ENCODE measurements around a stretch of chr5.

DNA sequence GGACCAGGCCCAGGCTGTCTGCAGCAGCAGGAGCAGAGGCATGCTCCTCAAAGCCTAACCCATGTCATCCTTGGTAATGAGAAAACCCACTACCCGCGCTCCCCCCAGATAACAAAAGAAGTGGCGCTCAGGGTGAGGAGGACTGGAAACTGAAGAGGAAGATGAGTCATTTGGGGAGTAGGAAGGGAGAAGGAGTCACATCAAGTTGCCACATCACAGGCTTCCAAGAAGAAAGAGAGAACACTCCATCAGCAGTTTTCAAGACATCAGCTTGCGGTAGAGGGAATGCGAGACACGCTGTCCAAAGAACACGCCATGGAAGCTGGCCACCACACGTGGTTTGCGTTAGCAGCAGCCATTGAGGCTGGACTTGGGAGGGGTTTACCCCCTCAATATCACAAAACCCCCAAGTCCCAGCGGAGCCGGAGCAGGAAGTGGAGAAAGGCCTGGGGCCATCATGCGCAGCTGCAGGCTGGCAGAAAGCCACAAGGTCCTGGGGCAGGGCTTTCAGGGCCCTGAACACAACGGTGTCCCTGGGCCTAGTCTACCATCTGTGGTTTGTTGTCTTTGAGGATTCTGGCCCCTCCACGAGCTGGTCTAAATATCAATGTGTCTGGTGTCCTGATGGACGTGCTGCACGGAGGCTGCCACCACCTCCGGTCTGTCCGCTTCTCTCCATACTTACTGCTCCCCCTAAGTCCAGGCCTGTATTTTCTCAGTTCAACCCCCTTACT is 41.4 kb downstream of the SH3PXD2B start:
- PRO-cap, result bidirectional peak, plus-strand start at position 430 of the sequence, minus-strand start at position 151 of the sequence
- RAMPAGE, long total RNA, 4 experiments, result no peak in any of the 4 experiments

DNA sequence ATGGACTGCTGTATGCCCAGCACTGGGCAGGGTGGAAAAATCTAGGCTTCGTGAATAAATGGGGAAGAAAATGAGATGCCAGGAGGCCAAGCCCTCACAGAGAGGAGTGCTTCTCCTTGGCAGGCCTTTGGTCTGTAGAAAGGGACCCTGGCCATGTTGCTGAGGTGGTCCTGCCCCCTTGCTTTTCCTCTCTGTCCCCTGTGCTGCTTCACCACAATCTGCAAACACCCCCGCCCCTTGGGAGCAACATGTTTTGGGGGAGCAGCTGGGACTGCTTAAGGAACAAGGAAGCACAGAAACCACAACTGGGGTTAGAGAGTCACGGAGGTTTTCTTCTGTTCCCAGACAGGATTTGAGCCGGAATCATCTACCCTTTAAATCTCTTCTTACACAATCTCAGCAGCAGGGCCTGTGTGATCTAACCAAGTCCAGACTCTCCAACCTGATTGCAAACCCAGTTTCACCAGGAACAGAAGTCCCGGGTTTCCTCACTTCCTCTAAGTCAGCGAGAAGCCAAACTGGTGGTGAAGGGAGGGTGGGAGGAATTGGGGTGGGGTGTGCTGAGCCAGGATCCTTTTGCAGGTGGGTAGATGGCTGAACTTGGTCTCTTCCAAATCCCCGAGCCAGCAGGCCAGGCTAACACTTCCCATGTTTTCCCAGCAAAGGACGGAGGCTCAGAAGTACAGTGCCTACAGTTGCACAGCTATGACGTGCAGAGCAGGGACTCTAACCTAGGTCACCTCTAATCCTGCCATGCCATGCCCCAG is 25.1 kb downstream of the SH3PXD2B start:
- PRO-cap, result unidirectional peak, minus-strand start at position 193 of the sequence; unidirectional peak, minus-strand start at position 220 of the sequence; bidirectional peak, plus-strand start at position 604 of the sequence, minus-strand start at position 448 of the sequence
- RAMPAGE, long total RNA, 4 experiments, result no peak in any of the 4 experiments

- PRO-cap, result no peak
- RAMPAGE, long total RNA, 4 experiments, result no peak in any of the 4 experiments
Measured at GRCh38 chr5:172444722-172445398, 9.5 kb downstream of the SH3PXD2B start.

DNA sequence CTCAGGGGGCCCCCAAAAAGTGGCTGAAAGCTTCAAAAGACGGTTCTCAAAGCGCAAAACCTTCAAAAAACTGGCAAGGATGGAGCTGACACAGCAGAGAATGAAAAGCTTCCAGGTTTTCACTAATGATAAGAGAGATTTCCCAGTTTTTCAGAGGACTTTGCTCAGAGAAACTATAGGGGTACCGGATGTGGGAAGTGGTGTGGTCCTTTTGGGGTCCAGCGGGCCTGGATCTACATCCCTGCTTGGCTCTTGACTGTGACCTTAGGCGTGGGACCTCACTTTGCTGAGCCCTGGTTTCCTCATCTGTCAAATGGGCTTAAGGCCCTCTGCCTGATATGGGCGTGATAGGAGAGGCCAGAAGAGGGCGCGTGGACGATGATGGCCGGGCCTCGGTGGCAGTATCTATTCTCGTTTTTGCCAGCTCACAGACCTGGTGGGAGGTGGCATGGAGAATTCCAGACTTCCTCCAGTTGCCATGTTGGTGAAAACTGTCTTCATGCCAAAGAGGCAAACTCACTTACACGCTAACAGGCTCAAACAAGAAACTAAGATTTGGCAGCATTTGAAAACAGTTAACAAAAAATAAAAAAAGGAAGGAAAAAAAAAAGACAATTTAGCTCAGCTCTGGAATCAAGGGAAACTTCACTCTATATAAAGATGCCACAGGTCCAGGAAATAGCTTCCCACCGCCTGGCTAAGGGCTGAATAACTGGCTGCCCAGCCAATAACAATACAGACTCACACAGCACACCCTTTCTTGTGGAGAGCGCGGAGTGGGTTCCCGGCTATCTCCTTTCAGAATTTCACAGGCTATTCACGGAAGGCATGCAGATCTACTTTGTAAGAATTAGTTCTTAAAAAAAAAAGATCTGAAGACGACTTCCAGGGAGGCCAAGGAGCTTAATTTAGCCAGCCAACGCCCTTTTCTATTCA is 1.8 kb downstream of the SH3PXD2B start:
- PRO-cap, result no peak
- RAMPAGE, long total RNA, 4 experiments, result no peak in any of the 4 experiments

- PRO-cap, result no peak
- RAMPAGE, long total RNA, 4 experiments, result no peak in any of the 4 experiments
Measured at GRCh38 chr5:172487633-172488262, 33.4 kb upstream of the SH3PXD2B start.

GRCh38 chr5:172585802-172586900 is 54.9 kb upstream of the NEURL1B start:
- PRO-cap, result no peak
- RAMPAGE, long total RNA, 4 experiments, result no peak in any of the 4 experiments

DNA sequence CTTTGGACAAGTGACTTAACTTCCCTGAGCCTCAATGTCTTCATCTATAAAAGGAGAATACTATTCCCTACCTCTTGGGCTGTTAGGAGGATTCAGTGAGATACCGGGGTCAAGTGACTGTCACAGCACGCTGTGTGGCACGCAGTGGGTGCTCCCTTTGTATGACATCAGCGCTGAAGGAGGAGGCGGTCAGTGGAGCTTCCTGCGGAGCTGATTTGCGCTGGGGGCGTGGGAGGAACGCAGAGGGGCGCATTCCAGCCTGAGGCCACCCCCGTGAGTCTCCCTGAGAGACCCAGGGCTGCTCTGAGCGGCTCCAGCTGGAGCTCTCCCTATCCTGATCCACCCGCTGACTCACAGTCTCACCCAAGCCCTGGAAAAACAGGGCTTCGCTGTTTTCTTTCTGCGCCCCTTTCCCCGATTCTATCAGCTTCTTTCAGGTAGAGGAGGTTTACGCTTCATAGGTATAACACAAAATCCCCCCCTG is 24.3 kb upstream of the NEURL1B start:
- PRO-cap, result no peak
- RAMPAGE, long total RNA, 4 experiments, result no peak in any of the 4 experiments

GRCh38 chr5:172643341-172643969 is 2.4 kb downstream of the NEURL1B start:
- PRO-cap, result bidirectional peak, plus-strand start at chr5:172643514, minus-strand start at chr5:172643538; unidirectional peak, minus-strand start at chr5:172643740
- RAMPAGE, long total RNA, 4 experiments, result no peak in any of the 4 experiments

GRCh38 chr5:172644126-172644735 is 3.2 kb downstream of the NEURL1B start:
- PRO-cap, result bidirectional peak, plus-strand start at chr5:172644499, minus-strand start at chr5:172644324
- RAMPAGE, long total RNA, 4 experiments, result no peak in any of the 4 experiments

DNA sequence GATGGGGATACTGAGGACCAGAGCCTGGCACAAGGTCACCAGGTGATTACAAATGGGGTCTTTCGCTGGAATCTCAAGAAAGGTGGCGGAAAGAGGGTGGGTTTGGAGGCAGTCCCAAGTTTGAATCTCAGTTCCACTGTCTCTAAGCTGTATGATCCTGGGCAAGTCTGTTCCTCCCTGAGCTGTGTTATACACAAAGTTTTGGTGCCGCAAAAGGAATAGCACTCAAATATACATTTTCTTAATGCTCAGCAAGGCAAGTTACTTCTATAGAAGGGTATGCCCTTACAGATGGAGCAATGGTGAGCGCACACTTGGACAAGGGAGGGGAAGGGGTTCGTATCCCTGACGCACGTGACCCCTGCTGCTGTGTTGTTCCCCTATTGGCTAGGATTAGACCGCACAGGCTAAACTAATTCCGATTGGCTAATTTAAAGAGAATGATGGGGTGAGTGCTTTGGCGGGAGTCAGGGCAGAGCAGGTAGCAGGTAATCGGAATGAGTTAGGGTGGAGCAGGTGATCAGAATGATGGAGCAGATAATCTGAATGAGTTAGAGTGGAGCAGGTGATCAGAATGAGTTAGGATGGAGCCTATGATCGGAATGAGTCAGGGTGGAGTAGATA is 9.5 kb downstream of the NEURL1B start:
- PRO-cap, result no peak
- RAMPAGE, long total RNA, 4 experiments, result start-site peak on the plus strand in 1 of 4 experiments, centred at position 318 of the sequence, 18 reads per replicate

- PRO-cap, result no peak
- RAMPAGE, long total RNA, 4 experiments, result start-site peak on the plus strand in 1 of 4 experiments, at chr5:172652928-172653073 at its widest, 18 reads per replicate
Measured at GRCh38 chr5:172652736-172653279, 11.7 kb downstream of the NEURL1B start.

DNA sequence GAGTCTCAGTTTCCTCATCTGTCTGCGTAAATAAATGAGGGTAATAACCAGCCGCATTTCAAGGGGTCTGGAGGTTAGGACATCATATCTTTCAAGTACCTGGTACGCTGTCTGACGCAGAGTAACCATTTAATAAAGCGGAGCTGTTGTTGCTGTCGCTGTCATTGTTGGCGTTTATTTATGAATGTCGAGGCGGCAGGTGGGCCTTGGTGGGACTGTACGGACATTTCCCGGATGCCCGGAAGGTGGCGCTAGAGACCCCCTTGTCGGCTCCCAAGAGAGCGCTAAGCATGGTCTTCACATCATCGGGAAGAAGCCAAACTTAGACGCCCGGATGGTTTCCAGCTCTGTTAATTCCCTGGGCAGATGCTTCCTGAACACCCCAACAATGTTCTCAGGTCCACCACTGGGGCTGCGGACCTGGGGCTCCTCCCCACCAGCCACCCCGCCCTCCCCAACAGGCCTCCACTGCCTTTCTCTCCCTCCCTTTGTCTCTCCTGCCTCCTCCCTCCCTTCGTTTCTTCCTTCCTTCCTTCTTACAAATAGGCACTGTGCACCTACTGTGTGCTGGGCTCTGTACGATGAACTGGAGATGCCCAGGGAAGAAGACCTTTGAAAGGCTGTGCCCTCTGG is 54.2 kb downstream of the DUSP1 start:
- PRO-cap, result no peak
- RAMPAGE, long total RNA, 4 experiments, result no peak in any of the 4 experiments

DNA sequence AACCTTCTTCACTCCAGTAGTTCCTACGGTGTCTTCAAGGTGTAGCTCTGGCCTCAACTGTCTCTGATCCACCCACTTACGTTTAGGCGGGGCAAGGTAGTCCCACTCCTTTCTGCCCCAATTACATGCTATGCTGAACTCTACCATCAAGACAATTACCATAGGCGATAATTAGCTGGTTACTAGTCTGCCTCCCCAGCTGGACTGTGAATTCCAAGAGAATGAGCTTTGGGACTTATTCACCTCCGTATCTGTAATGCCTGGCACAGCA is 51.0 kb downstream of the DUSP1 start:
- PRO-cap, result no peak
- RAMPAGE, long total RNA, 4 experiments, result no peak in any of the 4 experiments

DNA sequence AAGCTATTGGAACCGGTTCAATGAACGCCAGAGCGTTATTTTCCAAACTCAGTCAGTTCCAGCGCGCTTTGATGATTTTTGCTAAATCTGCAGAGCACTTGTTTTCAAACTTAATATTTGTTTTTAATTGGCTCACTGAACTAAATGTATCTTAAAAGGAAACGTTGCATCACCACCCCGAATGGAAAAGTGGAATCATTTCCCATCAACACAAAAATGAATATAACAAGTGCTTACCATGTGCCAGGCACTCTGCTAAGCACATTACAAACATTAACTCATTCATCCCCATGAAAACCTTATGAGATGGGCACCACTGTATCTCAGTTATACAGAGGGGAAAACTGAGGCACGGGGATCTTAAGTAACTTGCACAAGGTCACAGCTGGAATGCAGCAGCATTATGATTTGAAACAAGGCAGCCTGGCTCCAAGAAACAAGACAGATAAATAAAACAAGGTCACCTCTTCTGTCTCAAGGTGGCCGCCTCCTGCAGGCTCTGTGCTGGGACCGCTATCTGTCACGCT is 49.1 kb downstream of the DUSP1 start:
- PRO-cap, result no peak
- RAMPAGE, long total RNA, 4 experiments, result no peak in any of the 4 experiments

DNA sequence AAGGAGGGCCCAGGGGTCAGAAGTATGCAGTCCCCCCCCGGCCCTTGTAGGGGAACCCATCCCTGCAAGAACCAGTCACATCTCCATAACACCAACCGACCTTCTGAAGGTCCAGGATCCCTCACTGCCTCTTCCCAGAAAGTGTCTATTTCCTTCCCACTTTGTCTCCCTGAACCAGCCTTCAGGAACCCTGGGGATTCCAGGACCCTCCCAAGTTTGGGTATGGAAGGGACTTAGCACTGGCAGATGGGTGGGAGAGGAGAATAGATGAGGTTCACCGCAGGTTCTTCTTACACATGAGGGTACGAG is 7.4 kb downstream of the DUSP1 start:
- PRO-cap, result no peak
- RAMPAGE, long total RNA, 4 experiments, result no peak in any of the 4 experiments

DNA sequence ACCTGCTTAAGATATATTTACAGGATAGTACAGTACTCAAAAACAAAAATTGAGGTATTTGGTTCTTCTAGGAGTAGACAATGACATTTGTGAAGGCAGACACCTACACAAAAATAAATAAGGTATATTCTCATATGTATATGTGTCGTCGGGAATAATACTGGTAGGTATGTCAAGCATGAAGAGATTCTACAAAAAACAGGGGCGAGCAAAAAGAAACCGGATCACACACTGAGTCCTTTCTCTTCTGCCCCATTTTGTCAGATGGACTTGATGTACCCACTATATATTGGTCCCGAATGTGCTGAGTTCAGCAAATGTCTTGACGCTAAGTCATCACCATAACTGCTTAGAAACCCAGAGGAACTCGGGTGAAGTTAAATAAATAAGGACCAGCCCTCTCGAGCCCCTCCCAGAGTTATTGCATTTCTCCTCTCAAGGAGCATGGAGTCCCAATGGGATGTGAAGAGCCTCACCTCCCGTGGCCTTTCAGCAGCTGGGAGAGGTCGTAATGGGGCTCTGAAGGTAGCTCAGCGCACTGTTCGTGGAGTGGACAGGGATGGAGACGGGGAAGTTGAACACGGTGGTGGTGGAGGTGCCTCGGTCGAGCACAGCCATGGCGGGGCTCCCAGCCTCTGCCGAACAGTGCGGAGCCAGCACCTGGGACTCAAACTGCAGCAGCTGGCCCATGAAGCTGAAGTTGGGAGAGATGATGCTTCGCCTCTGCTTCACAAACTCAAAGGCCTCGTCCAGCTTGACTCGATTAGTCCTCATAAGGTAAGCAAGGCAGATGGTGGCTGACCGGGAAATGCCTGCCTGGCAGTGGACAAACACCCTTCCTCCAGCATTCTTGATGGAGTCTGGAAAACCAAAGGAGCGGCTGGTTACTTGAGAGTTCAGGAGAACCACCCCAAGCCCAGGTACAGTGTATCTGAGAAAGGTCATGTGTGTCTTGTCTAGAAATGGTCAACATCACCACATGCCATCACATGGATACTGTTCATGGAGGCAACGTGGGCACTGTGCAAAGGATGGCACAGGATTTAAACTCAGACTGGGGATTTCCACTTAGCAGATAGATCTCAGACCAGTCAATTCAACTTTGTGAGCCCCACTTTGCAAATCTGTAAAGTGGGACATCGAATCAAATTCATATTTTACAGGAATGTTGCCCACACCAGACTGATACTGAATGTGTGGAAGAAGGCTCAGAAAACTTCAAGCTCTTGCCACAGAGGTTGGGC is 2.3 kb downstream of the DUSP1 start:
- PRO-cap, result bidirectional peak, plus-strand start at position 445 of the sequence, minus-strand start at position 259 of the sequence; bidirectional peak, plus-strand start at position 856 of the sequence, minus-strand start at position 762 of the sequence
- RAMPAGE, long total RNA, 4 experiments, result no peak in any of the 4 experiments

- PRO-cap, result no peak
- RAMPAGE, long total RNA, 4 experiments, result no peak in any of the 4 experiments
Measured at GRCh38 chr5:172769897-172770478, 1.0 kb downstream of the DUSP1 start.

DNA sequence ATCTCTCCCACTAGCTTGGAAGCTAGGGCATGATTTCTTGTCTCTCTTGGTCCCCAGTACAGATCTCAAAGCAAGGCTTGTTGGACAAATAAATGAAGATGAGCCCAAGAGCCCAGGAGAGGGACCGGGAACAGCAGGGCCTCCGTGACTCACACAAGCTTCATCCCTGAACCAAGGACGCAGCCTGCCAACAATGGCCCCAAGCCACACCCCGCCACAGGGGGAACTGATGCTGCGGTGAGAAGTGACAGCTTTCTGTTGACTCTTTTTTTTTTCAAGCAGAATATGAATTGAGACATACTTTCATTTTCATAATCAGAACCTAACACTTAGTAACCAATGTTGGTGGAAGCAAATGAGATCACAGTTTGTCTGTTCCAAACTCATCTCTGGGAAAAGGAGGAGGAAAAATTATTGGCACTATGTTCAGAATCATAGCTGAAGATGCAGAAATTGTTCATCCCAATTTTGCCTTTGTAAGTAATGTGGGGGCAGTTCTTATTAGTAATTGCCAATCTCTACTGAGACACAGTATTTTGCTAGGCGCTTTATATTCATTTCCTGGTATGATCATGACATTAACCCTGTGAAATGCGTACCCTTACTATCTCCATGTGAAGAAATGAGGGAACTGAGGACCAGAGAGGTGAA is 6.6 kb upstream of the DUSP1 start:
- PRO-cap, result bidirectional peak, plus-strand start at position 332 of the sequence, minus-strand start at position 165 of the sequence
- RAMPAGE, long total RNA, 4 experiments, result no peak in any of the 4 experiments

GRCh38 chr5:172779799-172780274 is 8.8 kb upstream of the DUSP1 start:
- PRO-cap, result bidirectional peak, plus-strand start at chr5:172780166, minus-strand start at chr5:172780063
- RAMPAGE, long total RNA, 4 experiments, result no peak in any of the 4 experiments

DNA sequence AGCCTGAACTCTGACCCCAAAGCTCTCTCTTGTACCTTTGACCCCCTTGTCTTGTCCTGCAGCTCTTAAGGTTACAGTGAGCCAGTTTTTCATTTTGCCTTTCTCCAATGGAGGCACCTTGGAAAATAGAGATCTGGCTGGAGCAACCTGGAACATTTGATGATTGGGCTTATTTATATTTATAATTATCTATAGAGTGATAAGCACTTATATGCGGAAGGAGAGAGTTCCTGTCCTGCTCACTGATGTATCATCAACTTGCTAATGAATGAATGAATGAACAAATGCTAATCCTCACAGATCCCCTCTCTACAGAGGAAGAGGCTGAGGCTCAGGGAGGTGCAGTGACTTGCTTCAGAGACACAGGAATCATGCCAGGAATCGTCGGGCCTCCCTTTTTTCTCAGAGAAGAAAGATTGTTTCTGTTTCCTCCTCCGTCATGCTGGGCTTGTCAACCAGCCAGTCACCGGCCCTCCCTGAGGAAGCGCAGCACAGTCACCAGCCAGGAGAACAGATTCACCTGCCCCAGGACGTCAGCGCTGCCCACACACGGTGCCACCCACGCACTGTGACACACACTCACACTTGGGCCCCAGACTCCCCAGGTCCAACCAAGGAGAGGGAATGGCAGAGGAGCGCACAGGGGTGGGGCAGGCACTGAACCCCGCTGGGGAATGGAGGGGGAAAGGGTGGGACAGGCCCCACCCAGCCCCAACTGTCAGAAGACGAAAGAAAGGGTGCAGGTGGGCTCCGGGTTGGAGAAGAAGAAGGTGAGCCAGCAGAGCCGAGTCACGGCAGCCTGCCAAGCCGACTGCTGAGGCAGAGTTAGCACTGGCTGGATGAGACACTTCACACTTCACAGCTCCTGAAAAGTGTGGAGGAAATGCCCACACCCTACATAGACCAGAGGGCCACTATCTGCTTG is 14.0 kb upstream of the ERGIC1 start:
- PRO-cap, result no peak
- RAMPAGE, long total RNA, 4 experiments, result no peak in any of the 4 experiments

All from Peyer's patch (tissue), 4 donors.